Esophagus squamous epithelium (tissue), 4 donors: Measurements from ENCODE around the genes LGALS7 and IFNL1.

DNA sequence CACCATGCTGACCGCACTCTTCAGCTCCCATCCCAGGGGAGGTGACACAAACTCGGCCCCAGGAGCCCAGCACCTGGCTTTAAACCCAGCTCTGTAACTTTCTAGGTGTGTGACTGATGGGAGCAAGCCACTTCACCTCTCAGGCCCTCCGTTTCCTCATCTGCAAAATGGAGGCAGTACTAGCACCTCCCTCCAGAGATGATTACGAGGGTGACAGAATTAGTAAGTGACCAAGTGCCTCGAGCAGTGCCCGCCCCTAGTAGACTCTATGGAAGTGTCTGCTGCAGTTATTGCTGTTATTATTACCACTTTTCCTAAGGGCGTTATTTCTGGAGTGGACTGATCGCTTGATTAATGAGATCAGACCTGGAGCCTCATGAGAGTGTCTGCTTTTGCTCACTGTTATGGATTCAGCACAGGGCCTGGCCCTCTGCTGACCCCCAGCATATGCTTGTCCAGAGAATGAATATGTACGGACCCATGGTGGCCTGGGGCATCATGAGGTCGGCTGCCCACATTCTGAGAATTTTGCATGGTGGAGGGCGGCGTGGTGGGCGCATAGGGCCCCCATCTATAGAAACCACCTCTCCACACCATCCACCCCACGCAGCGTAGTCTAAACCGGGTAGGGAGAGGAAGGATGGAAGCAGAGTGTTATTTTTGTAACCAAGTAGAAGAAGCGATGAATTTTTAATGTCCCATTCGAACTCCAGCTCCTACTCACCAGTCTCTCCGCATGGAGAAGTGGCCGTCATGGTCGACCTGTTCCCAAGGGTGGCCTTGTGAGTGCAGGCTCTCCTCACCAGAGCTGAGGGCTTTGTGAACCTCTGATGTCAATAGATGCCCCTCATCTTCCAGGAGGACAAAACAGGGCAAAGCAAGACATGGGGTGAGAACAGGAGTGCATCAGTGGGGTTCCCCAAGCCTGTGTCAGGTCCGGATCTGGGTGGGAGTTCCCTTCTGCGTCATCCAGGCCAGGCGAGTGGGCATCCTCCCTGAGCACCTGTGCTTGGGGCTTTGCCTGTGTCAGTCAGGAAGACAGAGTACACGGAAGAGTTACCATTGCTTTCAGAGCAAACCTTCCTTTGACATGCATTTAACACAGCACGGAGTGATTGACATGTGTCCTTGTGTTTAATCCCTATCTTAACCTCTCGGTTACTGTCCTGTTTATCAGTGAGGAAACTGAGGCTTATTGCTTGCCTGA, 48.0 kb downstream of the CAPN12 start:
- PRO-cap, result no peak
- RAMPAGE, long total RNA, 4 experiments, result no peak in any of the 4 experiments

DNA sequence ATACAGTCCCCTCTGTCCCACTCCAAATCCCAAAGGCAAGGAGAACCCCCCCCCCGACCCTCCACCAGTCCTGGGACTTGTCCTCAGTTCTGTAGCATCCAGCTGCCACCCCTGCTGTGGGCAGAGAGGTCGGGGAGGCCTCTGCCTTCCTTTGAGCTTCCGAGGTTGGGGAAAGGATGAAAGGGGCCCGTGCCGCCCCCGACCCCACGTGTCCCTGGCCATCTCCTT, 16.8 kb downstream of the CAPN12 start:
- PRO-cap, result no peak
- RAMPAGE, long total RNA, 4 experiments, result no peak in any of the 4 experiments

- PRO-cap, result no peak
- RAMPAGE, long total RNA, 4 experiments, result start-site peak on the minus strand in 2 of 4 experiments, at chr19:38773514-38773523 at its widest, 307 to 1,432 reads per replicate
These were observed at the start of gene LGALS7 for GRCh38 chr19:38773425-38773761. LGALS7 (minus strand) TSS chr19:38773517.

- PRO-cap, result no peak
- RAMPAGE, long total RNA, 4 experiments, result no peak in any of the 4 experiments
These were observed 4.0 kb downstream of the LGALS4 start for GRCh38 chr19:38808678-38809199.

- PRO-cap, result no peak
- RAMPAGE, long total RNA, 4 experiments, result no peak in any of the 4 experiments
These were observed 1.3 kb upstream of the ECH1 start for GRCh38 chr19:38832948-38833205.

- PRO-cap, result unidirectional peak, minus-strand start at chr19:38839444; bidirectional peak, plus-strand start at chr19:38840055, minus-strand start at chr19:38839974
- RAMPAGE, long total RNA, 4 experiments, result no peak in any of the 4 experiments
These were observed 8.1 kb upstream of the ECH1 start for GRCh38 chr19:38839246-38840558.

- PRO-cap, result no peak
- RAMPAGE, long total RNA, 4 experiments, result no peak in any of the 4 experiments
These were observed 10.0 kb upstream of the HNRNPL start for GRCh38 chr19:38859635-38860351.

DNA sequence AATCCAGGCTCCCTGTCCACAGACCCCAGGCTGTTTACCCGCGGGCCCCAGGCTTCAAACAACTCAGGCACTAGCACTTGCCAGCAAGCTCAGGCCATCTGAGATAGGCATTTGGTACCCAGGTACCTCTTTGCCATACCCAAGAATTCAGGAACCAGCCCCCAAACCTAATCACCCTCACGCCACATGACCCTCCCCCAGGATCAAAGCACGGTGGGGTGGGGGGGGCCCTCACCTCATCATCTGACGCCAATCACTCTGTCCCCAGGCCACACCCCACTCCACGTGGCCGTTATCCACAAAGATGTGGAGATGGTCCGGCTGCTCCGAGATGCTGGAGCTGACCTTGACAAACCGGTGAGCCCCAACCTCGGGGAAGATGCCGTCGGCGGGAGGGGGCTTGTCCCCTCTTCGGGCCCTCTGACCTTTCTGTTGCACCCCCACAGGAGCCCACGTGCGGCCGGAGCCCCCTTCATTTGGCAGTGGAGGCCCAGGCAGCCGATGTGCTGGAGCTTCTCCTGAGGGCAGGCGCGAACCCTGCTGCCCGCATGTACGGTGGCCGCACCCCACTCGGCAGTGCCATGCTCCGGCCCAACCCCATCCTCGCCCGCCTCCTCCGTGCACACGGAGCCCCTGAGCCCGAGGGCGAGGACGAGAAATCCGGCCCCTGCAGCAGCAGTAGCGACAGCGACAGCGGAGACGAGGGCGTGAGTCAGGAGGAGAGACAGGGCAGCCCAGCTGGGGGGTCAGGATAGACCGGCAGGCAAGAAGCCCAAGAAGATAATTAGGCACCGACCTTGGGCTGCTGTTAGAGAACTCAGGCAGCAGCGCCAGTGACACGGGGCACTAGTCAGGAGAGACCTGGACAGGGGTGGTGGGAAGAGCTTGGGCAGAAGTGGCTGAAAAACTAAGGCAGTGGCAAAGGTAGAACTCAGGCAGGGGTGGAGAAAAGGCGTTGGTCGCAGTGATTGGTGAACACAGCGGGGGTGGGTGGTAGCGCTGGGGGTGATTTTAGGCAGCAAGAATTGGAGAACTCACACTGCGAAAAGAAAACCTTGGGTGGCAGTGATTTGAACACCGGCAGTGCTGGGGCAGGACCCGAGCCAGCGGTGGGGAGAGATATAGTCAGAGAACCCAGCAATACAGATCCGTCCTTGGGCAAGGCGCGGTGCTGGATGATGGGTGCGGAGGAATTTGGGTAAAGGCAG, 4.6 kb downstream of the CCER2 start:
- PRO-cap, result no peak
- RAMPAGE, long total RNA, 4 experiments, result no peak in any of the 4 experiments

GRCh38 chr19:38974942-38975101, 720 bp downstream of the FBXO17 start:
- PRO-cap, result no peak
- RAMPAGE, long total RNA, 4 experiments, result no peak in any of the 4 experiments

DNA sequence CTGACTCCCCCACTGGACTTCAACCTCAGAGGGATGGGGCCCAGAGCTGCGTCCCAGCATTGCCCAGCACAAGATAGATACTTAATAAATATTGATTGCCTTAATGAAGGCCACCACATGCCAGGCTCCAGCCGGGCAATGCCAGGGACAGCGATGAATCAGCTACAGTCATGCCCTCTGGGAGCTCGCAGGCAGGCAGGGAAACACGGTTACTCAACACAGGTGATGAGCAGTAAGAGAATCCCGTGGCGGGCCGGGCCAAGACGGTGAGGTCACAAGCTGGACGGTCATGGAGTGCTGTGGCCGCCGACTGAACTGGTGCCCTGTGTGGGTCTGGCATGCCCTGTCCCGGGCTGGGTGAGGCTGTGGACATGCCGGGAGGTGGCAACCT, 13.3 kb upstream of the PAK4 start:
- PRO-cap, result no peak
- RAMPAGE, long total RNA, 4 experiments, result no peak in any of the 4 experiments

GRCh38 chr19:39196582-39196861, 242 bp upstream of the NCCRP1 start:
- PRO-cap, result no peak
- RAMPAGE, long total RNA, 4 experiments, result no peak in any of the 4 experiments

- PRO-cap, result no peak
- RAMPAGE, long total RNA, 4 experiments, result no peak in any of the 4 experiments
These were observed at the start of gene IFNL1 for GRCh38 chr19:39296333-39296628. IFNL1 (plus strand) TSS chr19:39296407.

DNA sequence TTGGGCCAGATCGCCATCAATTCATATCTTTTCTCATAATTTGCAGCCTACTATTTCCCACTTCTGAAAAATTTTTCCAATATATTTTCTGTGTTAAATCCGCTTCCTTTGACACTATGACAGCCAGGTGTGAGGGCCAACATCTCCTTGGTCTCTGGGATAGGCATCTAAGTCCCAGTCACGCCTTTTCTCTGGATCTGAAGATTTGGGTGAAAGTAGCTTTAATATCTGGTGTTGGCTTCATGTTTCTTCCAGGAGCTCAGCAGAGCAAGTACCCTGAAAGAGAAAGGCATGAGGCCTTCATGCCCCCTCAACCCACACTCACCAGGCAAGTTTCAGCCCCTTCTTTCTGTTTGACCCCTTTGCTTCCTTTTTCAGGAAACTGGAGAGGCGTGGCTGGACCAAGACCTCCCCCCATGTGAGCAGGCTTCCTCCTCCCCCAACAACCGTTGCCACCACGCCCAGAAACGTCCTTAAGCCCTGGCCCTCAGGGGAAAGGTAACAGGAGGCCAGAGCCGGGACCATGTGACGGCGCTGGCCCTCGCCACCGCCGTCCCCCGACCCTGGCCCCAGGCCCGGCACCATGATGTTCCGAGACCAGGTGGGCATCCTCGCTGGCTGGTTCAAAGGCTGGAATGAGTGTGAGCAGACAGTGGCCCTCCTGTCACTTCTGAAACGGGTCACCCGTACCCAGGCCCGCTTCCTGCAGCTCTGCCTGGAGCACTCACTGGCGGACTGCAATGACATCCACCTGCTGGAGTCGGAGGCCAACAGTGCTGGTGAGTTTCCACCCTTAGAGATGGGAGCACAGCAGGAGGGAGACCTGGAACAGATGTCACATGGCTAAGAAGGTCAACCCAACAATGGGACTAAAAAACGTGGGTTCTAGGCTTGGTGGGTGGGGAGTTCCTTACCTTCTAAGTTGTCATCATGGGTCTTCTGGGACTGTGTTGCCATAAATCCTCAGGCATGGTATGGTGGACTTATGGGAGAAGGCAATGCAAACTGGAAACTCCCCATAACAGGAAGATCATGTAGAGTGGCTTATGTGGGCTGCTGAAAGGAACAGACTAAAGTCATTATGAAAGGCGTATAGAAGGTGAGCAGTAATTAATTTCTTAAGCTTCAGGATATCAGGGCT, 14.5 kb downstream of the SAMD4B start:
- PRO-cap, result no peak
- RAMPAGE, long total RNA, 4 experiments, result no peak in any of the 4 experiments

DNA sequence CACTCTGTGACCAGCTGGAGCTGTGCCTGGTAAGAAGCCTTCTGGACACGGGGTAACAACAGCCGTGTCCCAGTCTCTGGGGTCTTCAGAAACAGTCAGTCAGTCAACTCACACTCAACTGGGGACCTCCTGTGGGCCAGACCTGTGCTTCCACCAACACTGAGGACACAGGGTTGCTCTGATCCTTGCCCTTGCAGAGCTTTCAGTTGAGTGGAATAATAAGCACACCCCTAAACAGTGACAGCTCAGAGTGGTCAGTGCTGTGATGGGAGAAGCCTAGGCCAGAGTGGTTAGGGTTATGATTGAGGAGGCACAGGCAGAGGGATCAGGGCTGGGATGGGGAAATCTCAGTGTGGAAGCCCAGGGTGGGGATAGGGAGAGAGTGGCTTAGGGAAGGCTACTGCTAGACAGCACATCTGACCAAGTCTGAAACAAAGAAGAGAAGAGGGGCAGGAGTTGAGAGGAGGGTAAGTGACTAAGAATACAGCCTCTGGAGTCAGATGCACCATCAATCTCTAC, 2.5 kb downstream of the MED29 start:
- PRO-cap, result no peak
- RAMPAGE, long total RNA, 4 experiments, result no peak in any of the 4 experiments

GRCh38 chr19:39403406-39404488, 2.9 kb upstream of the ZFP36 start:
- PRO-cap, result bidirectional peak, plus-strand start at chr19:39404049, minus-strand start at chr19:39403757
- RAMPAGE, long total RNA, 4 experiments, result no peak in any of the 4 experiments

DNA sequence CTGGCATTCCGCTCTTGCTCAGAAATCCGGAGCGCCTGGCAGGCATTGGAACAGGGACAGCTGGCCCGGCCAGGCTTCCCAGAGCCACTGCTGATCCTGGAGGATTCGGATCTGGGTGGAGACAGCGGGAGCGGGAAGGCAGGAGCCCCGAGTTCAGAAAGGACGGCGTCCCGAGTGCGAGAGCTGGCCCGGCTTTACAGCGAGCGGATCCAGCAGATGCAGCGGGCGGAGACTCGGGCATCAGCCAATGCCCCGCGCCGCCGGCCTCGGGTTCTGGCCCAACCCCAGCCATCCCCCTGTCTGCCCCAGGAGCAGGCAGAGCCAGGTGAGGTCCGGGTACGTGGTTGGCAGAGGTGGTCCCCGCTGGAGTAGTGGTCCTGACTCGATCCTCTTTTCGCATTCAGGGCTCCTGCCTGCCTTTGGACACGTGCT, 10.9 kb downstream of the PLEKHG2 start:
- PRO-cap, result no peak
- RAMPAGE, long total RNA, 4 experiments, result no peak in any of the 4 experiments

GRCh38 chr19:39433838-39434347, 1.9 kb downstream of the RPS16 start:
- PRO-cap, result no peak
- RAMPAGE, long total RNA, 4 experiments, result no peak in any of the 4 experiments

DNA sequence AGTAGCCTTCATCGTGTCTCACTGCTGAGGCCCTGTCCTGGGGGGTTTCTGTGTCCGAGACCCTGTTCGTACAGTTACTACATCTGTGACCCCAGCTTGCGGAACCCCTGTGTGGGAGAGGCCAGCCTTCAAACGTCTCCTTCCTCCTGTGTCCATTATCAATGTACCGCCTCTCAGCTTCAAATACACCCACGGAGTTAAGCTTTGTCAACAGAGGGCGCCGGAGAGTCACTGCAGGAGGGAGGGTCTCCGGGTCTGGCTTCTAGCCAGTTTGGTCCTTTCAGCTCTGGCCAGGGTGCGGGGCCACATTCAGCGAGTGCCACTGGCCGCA, 35.3 kb upstream of the FBL start:
- PRO-cap, result no peak
- RAMPAGE, long total RNA, 4 experiments, result no peak in any of the 4 experiments

- PRO-cap, result no peak
- RAMPAGE, long total RNA, 4 experiments, result no peak in any of the 4 experiments
These were observed 36.6 kb upstream of the PSMC4 start for GRCh38 chr19:39934465-39934759.

- PRO-cap, result no peak
- RAMPAGE, long total RNA, 4 experiments, result no peak in any of the 4 experiments
These were observed 17.5 kb upstream of the PSMC4 start for GRCh38 chr19:39953446-39953911.